Kidney epithelial cell (primary cell): ENCODE results near the genes NUTF2, DPEP2NB and NFATC3.

- RAMPAGE, long total RNA: no peak
- RRBS: no CpG with 5 or more reads among the region's 13 CpGs
Measured at GRCh38 chr16:67532963-67533947, 4.6 kb downstream of the RIPOR1 start.

DNA sequence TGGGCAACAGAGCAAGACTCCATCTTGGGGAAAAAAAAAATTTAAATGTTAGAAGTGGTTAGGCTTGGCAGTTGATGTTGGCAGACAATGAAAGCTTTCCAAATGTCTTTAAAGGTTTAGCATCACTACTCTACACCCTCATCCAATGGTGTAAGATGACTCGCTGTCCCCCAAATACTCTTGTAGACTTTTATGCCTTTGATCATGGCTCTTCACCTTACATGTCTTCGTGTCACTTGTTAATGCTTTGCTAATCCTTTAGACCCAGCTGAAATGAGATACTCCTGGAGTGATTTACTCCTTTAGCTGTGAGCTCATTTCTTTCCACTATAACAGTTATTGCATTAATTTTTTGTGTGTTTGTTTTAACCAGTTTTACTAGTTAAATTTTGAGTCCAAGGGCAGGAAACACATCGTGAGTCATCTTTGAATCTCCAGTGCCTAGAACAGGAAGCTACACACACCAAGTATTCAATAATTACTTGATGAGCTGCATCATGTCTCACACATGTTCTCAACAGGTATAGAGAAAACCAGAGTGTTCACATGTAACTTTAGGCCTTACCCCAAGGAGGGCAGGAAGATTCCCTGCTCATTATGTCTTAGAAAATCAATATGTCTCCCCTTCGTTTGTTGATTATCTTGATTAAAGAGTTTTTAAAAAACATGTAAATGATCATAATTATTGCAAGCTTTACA lies 6.5 kb upstream of the CTCF start:
- RAMPAGE, long total RNA: no peak
- RRBS: no CpG with 5 or more reads among the region's 4 CpGs

DNA sequence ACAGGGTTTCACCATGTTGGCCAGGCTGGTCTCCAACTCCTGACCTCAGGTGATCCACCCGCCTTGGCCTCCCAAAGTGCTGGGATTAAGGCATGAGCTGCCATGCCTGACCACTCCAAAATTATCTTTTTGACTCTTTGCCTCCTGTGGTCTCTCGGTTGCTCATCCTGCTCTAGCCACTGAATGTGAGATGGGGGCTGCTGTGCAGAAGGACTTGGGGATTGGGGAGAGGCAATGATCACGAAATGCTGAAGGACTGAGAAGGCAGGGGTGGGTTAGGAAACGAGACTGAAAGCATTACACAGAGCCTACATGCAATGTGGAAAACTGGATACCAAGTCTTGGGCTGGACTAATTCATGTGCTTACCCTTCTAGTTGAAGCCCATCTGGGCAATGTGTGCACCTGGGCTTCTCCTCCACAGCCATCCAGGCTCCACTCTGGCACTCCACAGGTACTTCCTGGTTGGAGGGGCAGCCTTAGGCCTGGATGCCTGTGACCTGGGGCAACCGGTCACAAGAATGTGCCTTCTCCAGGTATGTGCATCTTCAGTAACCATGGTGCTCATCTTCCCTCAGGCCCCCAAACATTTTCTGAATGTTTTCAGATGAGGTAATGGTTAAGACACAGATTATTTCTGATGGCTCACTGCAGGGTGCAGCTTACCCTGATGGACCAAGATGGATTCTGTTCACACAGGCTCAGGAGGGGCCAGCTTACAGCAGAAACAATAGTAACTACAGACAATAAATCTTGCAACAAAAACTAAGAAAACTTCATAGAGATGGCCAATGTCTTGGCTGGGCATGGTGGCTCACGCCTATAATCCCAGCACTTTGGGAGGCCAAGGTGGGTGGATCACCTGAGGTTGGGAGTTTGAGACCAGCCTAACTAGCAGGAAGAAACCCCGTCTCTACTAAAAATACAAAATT lies 11.0 kb downstream of the C16orf86 start:
- RAMPAGE, long total RNA: no peak
- RRBS: no CpG with 5 or more reads among the region's 7 CpGs

GRCh38 chr16:67729790-67730345 lies 10.8 kb upstream of the GFOD2 start:
- RAMPAGE, long total RNA: no peak
- RRBS: no CpG with 5 or more reads among the region's 12 CpGs

DNA sequence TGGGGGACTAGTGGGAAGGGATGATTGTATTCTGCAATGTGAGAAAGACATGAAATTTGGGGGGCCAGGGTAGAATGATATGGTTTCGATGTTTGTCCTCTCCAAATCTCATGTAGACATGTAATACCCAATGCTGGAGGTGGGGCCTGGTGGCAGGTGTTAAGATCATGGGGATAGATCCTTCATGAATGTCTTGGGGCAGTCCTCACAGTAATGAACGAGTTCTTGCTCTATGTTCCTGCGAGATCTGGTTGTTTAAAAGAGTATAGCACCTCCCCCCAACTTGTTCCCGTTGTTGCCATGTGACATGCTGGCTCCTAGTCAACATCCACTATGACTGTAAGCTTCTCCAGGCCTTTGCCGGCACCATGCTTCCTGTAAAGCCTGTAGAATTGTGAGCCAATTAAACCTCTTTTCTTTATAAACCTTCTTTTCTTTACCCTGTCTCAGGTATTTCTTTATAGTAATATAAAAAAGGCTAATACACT lies 33.3 kb downstream of the RANBP10 start:
- RAMPAGE, long total RNA: no peak
- RRBS: no CpG with 5 or more reads among the region's 5 CpGs

GRCh38 chr16:67843719-67844054 lies 1.6 kb downstream of the THAP11 start:
- RAMPAGE, long total RNA: no peak

DNA sequence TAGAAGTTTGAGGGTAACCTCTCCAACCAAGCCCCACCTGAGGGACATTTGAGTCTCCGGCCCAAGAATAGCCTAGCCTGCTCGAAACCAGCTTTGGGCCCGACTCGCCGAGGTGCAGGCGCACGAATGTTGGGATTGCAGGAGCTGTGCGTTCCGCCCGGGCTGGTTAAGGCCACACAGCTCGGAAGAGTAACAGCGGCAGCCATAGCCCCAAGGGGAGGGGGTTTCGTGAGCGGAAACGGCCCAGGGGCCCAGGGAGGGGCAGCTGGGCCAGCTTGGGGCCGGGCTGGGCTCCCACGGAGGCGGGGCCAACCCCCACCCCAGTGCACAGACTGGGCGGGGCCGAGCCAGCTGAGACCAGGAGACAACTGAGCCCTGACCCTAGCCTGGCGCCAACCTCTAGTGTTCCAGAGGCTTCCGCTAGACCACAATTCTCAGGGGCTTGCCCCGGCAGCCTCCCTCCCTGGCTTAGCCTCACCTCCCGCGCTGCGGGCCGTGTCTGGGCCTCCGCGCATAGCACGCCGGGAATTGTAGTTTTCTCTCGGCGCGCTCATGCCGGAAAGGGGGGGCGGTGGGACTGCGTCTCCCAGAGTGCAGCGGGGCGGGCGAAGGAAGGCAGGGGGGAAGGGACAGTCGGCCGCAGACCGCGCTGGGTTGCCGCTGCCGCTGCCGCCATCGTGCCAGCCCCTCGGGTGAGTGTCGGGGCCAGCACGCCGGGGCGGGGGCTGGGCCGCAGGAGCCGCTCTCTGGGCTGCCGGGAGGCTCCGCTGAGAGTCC lies at the start of gene NUTF2:
Gene NUTF2 (plus strand): TSS at position 640 of the 777 bp plus-strand sequence.
- RAMPAGE, long total RNA: start-site peak on the plus strand centred at position 628 of the sequence, 83 bp wide, 8,552 and 15,521 reads in 2 replicates
- RRBS: 1% methylated on average over 16 of the region's 57 CpGs

DNA sequence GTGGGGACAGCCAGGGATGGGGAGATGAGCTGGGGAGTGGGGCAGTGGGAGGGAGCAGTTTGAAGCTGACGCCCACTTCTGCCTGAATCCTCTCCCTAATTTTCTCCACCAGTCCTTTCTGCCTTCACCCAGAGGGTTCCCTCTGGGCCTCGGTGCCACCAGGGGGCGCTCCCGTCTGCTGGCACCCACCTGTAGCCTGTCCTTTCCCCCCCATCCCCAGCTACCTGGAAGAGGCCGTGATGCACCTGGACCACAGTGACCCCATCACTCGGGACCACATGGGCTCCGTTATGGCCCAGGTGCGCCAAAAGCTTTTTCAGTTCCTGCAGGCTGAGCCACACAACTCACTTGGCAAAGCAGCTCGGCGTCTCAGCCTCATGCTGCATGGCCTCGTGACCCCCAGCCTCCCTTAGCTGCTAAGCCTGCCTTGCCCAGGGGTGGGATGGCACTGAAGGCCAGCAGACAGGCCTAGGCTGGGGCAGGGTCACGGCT lies 903 bp upstream of the NRN1L start:
- RAMPAGE, long total RNA: no peak
- RRBS: no CpG with 5 or more reads among the region's 12 CpGs

DNA sequence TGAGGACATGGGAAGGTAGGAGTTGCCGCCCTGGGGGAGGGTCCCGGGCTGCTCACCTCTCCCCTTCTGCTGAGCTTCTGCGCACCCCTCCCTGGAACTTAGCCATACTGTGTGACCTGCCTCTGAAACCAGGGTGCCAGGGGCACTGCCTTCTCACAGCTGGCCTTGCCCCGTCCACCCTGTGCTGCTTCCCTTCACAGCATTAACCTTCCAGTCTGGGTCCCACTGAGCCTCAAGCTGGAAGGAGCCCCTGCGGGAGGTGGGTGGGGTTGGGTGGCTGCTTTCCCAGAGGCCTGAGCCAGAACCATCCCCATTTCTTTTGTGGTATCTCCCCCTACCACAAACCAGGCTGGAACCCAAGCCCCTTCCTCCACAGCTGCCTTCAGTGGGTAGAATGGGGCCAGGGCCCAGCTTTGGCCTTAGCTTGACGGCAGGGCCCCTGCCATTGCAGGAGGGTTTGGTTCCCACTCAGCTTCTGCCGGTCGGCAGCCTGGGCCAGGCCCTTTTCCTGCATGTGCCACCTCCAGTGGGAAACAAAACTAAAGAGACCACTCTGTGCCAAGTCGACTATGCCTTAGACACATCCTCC lies 2.8 kb downstream of the CTRL start:
- RAMPAGE, long total RNA: no peak
- RRBS: no CpG with 5 or more reads among the region's 9 CpGs

DNA sequence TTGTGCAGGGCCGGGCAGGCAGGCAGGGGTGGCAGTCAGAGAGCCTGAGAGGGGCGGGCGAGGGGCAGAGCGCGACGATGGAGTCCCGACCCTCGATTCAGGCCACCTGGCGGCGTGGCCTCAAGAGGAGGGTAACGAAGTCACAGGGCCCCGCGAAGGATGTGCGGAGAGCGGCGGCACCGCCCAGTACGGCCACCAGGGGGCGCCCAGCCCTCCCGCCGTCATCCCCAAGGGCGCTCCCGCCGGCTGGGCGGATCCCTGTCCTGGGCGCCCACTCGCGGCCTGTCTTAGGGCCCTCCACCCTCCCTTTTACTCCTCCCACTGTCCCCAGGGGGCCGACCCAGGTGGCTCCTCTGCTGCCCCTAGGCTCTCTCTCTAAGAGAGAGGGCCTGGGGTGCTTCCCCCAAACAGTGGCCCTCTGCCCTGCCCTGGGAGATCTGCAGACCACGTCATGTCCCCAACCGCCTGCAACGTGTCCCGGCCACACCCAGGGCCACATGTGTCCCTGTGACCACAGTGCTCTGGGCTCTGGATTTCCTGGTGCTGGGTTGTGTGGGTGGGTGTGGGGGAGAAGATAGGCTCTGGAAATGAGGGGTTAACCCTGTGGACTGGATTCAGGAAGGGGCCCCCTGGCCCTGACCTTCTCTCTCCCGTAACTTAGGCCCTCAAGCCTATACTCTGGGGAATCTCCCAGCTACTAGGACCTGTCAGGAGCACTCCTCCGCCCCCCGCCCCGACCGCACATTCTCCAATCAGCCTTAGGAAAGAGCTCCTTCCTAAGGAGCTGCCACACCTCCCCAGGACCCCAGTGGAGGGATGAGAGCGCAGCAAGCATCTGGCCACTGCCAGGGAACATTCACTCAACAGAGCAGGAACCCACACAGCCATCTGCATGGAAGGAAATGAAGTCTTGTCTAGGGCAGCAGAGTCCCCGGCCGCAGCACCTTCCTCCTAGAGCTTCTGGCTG lies 5.8 kb downstream of the DPEP2 start:
- RAMPAGE, long total RNA: no peak
- RRBS: no CpG with 5 or more reads among the region's 41 CpGs

DNA sequence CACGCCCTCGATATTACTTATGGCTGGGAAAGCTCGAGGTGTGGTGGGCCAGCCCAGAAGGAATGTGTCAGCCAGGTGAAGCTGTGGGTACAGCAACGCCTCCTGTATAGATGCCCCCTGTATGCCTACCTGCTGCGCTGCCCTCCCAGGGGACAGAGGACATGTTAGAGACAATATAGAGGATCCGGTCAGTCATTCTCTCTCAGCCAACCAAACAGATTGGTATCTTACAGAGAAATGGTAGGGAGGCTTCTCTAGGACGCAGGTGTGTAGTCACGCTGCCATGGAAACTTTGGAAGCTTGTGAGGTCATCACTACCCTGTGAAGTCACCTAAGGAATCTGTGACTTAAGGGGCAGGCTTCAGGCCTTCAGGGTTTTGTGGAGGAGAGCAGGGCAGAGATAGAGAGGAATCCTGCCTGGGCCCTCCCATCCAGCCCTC lies at the start of gene DPEP2NB:
Gene DPEP2NB (minus strand): TSS at position 337 of the 440 bp plus-strand sequence.
- RAMPAGE, long total RNA: no peak
- RRBS: no CpG with 5 or more reads among the region's 8 CpGs

DNA sequence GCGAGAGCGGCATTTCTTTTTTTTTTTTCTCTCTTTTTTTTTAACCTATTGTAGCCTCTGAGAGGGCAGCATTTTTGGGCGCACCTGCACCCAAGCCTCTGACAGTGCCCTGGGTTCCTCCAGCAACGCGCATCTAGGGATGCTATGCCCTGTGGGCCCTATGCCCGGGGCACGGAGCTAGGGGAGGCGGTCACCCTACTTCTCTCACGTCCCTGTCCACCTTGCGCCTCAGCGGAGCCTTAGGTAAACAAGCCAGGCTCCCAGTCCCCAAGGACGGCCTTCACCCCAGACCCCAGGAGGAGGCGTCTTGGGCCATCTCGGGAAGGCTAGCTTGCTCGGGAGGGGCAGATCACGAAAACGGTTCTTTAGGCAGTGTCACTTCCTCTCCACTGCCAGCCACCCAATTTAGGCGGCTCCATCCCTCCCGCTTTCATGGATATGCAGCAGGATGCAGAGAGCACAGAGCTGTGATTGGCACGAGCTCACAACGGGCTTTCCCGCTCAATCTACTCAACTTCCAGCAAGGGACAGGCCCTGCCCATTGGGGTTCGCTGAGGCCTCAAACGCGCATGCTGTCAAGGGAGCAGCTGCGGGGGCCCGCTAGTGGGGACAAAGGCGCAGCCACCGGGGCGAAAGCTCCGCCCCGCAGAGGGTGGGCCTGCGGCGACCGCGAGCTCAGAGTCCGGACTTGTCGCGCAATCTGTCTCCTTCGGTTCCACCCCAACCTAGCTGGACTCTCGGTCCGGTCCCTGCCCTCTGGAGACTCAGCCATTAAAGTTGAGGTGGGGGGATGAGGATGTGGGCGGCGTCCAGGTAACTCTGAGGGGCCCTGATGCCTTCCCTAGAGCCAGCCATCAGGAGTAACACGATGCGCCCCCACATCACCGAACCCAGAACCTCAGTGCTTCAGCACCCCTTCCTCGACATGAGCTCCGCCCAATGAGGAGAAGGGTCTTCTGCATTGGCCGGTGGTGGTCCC lies 768 bp upstream of the NFATC3 start:
- RAMPAGE, long total RNA: no peak
- RRBS: 3% methylated on average over 15 of the region's 50 CpGs

GRCh38 chr16:68085288-68086171 lies at the start of gene NFATC3:
Gene NFATC3 (plus strand): TSS chr16:68085370.
- RAMPAGE, long total RNA: no peak
- RRBS: under 1% methylated on average over 38 of the region's 105 CpGs

- RAMPAGE, long total RNA: no peak
- RRBS: no CpG with 5 or more reads among the region's 4 CpGs
Measured at GRCh38 chr16:68096245-68096856, 11.2 kb downstream of the NFATC3 start.

DNA sequence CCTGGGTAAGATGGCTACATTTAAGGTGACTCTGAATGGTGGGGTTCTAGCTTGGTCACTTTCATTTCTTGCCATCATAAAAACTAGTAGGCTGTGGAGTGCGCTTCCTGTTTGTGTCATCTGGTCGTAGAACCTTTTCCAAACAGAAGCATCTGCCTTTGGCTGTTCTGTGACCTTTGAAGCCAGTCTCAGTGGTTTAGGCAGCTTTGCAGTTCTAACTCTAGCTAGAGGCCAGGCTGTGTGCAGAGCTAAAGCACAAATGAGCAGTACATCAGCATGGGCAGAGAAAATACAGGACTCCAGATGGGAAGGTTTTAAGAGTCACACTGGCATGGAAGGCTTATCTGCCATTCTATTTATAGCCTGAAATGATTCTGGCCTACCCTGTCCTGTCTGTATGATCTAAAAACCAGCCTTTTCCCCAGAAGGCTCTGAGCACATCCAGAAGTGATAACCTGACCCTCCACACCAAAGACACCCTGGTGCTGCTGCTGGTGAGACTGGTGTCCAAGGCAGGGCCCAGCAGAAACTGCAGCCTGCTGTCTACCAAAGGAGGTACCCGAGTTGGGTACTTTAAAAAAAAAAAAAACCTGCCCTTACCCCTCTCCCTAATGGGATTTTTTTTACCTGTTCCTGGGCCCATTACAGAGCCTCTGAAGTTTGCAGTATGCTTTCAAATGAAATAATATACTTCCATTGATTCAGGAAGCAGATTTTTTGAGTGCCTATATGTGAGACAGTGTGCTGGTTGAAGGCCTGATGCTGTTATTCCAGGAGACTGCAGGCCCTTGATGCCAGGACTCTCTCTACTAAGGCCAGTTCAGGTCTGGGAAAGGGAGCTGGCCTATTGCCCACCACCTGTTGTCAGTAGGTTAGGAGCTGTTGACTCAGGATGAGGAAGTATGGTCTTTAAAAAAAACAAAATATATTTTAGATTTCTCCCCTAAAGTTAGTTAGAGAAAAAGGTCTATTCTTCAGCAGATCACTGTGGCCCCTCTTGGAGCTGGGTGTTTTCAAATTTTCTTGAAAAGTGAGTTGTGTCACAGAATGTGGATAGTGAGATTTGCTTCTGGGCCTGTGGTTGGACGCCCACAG lies 8.4 kb downstream of the ESRP2 start:
- RAMPAGE, long total RNA: no peak
- RRBS: no CpG with 5 or more reads among the region's 4 CpGs

GRCh38 chr16:68229284-68230112 lies 6.4 kb downstream of the ESRP2 start:
- RAMPAGE, long total RNA: no peak
- RRBS: no CpG with 5 or more reads among the region's 7 CpGs

DNA sequence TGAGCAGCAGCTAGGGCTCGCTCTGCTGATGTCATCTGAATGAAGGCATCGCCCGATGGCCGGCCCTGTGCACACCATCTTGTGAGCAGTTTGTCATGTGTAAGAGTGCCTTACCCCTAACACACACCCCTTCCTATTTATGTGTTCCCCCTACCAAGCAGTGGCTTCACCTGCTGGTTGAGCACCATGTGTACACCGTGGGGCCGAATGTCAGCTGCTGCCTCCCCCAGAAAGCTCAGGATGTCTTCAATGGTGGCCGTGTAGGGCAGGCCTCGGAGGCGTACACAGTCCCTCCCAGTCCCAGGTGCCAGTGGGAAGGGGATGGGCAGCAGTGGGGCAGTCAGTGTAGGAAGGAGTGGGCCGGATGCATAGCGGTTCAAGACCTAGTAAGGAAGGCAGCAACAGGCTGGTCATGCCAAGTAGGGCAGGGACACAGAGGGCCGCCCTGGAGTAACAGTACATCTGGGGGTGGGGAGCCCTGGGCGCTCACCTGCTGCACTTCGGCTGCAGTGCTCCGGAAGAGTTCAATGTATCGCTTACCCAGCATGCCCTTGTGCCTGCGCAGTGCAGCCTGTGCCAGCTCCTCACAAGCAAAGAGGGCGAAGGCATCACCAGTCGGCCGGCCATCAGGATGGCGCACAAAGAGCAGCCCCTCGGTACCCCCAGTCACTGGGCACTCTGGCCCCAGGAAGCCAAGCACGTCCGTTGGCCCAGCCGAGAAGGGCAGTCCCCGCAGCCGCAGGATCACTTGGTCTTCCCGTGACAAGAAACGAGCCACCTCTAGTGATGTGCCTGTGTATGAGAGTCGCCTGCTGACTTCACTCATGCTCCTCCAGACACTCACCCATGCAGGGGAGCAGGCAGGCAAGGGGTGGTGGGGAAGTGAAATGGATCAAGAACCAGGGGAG lies 4.4 kb downstream of the ESRP2 start:
- RAMPAGE, long total RNA: no peak
- RRBS: no CpG with 5 or more reads among the region's 30 CpGs

GRCh38 chr16:68232220-68232897 lies 3.6 kb downstream of the ESRP2 start:
- RAMPAGE, long total RNA: no peak
- RRBS: no CpG with 5 or more reads among the region's 21 CpGs

DNA sequence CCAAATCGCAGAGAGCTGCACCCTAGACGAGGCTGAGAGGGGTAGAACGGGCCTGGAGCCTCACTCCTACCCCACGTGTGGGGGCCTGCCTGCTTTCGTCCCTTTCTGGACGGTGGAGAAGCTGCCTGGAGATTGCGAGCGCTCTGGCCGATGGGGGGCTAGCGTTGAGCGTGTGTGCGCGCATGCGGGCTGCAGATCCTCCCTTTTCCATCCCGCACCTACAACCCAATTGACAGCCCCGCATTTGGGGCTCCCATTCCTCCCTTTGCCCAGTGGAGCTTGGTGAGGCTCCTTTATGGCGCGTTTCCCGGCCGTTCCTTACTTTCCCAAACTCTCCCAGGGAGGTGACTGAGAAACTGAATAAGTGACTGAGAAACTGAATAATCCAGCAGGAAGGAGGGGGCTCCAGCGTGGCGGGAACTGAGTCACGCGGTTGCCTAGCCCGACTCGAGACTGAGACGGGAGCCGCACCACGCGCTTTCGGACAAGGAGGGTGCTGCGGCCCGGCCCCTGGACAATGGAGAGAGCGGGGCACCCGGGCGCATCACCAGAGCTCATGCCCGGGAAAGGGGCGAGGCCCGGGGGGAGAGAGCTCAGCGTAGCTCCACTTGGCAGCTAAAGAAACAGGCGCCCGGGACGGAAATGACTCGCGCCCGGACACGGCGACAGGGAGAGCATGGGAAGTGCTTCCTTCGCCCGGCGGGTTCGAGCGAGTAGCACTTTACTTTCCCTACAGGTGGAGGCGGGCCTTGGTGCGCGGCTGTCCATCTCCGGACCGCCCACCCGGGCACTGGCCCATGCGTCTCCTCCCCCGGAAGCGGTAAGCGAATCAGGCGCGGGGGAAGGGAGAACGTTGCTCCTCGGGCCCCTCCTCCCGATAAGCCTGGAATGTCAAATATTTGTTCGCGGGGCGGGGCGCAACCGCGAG lies 1.2 kb upstream of the ESRP2 start:
- RAMPAGE, long total RNA: no peak
- RRBS: 2% methylated on average over 15 of the region's 74 CpGs

DNA sequence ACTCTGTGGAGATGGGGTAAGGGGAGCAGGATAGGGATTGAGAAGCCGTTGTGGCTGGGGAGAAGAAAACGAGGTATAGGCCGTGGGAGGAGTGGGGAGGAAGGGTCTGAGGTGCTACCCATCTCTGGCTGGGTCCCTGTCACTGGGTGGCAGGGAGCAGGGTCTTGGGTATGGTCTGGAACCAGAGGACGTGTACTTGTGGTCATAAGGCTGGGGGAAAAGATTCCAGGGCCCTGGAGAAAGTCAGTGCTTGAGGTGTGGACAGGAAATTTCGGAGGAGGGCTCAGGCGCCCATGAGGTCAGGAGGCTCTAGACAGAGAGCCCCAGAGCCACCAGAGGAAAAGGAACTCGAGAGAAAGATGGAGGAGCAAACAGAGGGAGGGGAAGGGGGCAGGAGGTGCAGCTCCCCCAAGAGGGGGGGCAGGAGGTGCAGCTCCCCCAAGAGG lies 810 bp upstream of the SLC7A6 start:
- RAMPAGE, long total RNA: no peak
- RRBS: no CpG with 5 or more reads among the region's 7 CpGs